Aortic smooth muscle cell (primary cell): Measurements from ENCODE around the genes LIMCH1, SHISA3 and ATP8A1.

- RRBS, result no CpG with 5 or more reads among the region's 17 CpGs
These were observed 115.0 kb downstream of the RBM47 start for GRCh38 chr4:40514411-40515227.

GRCh38 chr4:40628910-40629226 lies 796 bp downstream of the RBM47 start:
- RRBS, result no CpG with 5 or more reads among the region's 6 CpGs

DNA sequence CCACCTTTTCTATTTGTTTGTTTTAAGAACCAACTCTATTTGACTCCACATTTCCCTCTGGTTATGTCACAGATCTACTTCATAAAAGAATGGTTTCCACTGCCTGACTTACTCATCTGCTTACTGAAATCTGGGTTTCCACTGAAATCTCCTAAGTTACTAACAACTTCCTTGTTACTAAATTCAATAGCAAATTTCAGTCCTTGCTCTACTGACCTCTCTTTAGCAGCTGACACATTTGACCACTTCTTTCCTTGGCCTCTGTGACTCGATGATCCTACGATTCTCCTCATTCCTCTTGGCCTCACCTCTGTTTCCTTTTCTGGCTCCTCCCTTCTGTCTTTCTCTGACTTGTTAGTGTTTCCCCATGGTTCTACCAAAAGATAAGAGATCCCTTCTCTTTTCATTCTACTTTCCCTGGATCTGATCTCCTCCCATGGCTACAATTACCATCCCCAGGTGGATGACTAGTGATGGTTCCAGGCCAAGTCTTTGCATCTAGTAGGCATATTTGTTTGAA lies 27.8 kb upstream of the NSUN7 start:
- RRBS, result no CpG with 5 or more reads among the region's 2 CpGs

GRCh38 chr4:40722387-40723276 lies 27.1 kb upstream of the NSUN7 start:
- RRBS, result no CpG with 5 or more reads among the region's 7 CpGs

GRCh38 chr4:40734590-40734945 lies 15.2 kb upstream of the NSUN7 start:
- RRBS, result no CpG with 5 or more reads among the region's 5 CpGs

GRCh38 chr4:41267773-41268673 lies 11.3 kb downstream of the UCHL1 start:
- RRBS, result no CpG with 5 or more reads among the region's 8 CpGs

GRCh38 chr4:41327607-41328150 lies 71.0 kb downstream of the UCHL1 start:
- RRBS, result no CpG with 5 or more reads among the region's 7 CpGs

DNA sequence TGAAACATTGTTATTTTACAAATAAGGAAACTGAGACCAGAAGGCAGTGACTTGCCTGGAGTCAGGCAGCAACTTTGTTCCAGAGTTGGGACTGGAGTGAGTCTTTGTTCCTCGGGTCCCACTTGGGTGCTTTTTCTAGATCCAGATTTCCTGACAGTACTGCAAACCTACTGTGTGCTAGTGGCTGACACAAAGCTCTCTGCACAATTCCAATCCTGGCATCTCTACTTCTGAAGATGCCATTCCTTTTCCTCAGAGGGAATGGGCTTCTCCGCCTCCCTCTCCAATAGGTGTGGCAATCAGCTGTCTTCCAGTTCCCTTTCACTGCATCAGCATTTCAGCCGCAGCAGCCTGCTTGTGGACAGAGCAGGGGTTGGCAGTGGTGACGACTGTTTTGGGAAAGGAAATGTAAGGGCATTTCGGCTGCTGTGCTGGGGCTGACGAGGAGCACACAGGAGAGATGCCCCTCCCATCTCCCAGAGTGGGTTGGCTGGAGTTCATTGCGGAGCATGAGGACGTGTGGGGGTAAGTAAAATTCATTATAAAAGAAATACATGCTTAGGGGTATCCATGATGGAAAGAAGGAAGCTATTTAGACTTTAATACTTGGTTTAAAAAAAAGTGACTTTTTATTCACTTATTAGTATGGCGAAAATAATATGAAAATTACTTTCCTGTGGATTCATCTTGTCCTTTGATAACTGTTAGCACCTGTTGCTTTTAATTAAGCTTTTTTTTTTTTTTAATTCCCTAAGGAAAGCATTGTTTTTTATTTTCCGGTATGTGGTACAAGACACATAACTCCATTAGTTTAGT lies at the start of gene LIMCH1:
Gene LIMCH1, plus strand, starts transcription at position 332 of the 816 bp plus-strand sequence.
- RRBS, result no CpG with 5 or more reads among the region's 10 CpGs

- RRBS, result no CpG with 5 or more reads among the region's 7 CpGs
These were observed 31.8 kb downstream of the LIMCH1 start for GRCh38 chr4:41569525-41570358.

- RRBS, result no CpG with 5 or more reads among the region's 9 CpGs
These were observed 92.1 kb downstream of the PHOX2B start for GRCh38 chr4:41656331-41657012.

GRCh38 chr4:41824833-41825339 lies 76.4 kb upstream of the PHOX2B start:
- RRBS, result no CpG with 5 or more reads among the region's 3 CpGs

GRCh38 chr4:42396899-42397796 lies at the start of gene SHISA3:
Gene SHISA3, plus strand, starts transcription at chr4:42397488.
- RRBS, result 3% methylated on average over 31 of the region's 69 CpGs

- RRBS, result no CpG with 5 or more reads among the region's 9 CpGs
These were observed 51.5 kb downstream of the ATP8A1 start for GRCh38 chr4:42605032-42606149.

DNA sequence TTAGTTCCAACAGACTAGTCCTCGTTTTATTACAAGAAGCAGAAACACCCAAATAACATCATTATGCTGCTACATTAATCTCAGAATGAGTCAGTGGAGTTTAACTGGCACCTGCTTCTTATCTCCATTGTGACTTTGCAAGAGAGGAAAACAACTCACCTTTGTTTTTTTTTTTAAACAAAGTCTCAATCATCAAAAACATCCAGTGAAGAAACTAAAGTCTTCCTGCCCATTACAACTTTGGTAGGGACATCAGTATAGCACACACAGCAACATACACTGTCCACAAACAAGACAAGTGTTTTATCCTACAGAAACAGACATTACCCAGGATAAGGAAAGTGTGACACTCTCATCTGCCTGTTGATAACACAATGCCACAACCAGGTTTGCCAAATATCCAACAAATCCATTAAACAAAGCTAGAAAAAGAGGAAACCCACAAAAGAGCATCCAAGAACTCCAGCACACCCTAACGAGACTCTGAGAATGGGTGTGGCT lies 15.0 kb downstream of the ATP8A1 start:
- RRBS, result no CpG with 5 or more reads among the region's 2 CpGs

- RRBS, result 1% methylated on average over 27 of the region's 100 CpGs
These were observed at the start of gene ATP8A1 for GRCh38 chr4:42656758-42658029. Gene ATP8A1, minus strand, starts transcription at chr4:42657105.

DNA sequence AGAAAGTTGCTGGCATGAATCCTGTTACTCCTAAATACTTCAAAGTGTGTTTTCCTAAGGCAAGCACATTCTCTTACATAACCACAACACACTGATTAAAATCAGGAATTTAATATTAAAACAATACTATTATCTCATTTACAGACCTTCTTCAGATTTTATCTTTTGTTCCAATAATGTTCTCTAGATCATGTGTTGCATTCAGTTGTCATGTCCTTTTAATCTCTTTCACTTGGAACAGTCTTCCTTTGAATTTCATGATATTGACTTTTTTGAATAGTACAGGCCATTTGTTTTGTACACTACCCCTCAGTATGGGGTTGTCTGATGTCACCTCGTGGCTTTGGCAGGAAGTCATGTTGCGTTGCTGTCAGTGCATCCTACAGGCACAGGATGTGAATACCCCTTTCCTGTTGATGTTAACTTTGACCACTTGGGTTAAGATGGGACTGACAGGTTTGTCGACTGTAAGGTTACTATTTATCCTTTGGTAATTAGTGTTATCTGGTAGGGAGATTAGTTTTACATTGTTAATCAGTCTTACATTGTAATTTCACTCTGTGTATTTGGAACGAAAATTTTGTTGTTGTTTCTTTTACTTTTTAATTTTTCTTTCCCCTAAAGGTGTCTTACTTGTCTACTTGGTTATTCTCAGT lies 14.5 kb upstream of the ATP8A1 start:
- RRBS, result no CpG with 5 or more reads among the region's 4 CpGs

DNA sequence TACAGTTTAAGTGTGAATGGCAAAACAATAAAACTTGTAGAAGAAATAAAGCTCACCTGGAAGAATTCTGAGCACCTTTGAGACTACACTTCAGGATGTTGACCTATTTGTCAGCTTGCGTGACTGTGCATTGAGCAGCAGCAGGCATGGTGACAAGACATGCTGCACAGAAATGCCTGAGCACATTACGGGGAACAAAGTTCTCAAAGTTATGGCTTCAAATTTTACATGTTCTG lies 38.6 kb upstream of the GNPDA2 start:
- RRBS, result no CpG with 5 or more reads among the region's 2 CpGs

DNA sequence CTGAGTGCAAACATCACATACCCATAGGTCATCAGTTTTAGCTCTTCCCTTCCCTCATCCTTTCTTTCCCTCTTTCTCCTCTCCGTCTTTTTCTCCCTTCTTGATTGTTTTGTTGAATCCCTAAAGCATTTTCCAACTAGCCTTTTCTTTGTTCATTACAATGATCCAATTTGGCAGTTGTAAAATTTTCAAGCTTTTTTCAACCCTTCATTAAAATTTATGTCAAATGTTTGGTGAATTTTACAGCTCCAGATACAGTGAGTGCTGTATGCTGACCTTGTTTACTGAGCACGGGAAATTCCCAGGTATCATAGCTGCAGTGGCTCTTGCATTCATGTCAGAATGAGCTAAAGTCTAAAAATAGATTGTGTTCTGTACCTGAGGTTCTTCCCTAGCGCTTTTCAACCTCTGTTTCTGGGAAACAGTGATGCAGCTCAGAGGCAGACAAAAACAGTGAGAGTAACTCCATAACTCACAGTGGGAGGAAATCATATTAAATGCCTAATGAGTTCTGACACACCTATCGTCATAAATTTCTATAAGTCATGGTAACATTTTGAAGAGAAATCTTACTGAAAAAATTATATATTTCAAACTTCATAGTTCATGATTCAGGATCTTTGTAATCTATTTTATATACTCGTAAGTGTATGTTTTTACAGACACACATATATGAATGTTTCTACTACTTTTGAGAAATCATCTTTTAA lies 393.8 kb upstream of the GNPDA2 start:
- RRBS, result no CpG with 5 or more reads among the region's 5 CpGs

DNA sequence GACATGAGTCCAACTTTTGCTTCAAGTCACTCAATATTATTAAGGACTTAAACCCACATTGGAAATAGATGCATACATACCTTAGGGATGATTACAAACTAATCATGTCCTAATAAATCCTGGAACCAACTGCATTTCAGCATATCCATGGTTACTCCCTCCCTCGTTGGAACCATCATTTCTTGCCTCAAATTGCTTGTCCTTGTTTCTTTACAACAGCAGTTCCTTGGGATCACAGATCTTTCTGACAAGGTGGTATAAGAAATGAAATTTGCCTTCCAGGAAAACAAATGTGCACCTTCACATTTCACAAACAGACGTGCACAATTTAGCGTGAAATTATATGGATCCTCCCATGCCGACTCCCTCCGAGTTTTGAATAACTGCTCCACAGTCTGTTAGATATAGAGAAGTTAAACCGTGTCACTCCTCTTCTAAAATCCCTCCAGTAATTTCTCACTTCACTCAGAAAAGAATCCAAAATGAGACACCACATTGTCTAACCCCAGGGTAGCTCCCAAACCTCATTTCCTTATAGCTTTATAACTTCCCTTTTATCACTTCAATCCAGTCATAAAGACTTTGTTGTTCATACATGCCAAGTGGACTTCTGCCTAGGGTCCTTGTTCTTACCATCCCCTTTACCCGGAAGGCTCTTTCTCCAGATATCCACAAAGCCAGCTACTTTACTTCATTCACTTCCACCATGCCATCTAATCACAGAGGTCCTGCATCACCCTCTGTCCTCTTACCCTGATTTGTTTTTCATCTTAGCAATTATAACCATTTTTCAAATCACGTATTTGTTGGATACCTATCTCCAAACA lies 156.1 kb downstream of the GABRB1 start:
- RRBS, result no CpG with 5 or more reads among the region's 8 CpGs

DNA sequence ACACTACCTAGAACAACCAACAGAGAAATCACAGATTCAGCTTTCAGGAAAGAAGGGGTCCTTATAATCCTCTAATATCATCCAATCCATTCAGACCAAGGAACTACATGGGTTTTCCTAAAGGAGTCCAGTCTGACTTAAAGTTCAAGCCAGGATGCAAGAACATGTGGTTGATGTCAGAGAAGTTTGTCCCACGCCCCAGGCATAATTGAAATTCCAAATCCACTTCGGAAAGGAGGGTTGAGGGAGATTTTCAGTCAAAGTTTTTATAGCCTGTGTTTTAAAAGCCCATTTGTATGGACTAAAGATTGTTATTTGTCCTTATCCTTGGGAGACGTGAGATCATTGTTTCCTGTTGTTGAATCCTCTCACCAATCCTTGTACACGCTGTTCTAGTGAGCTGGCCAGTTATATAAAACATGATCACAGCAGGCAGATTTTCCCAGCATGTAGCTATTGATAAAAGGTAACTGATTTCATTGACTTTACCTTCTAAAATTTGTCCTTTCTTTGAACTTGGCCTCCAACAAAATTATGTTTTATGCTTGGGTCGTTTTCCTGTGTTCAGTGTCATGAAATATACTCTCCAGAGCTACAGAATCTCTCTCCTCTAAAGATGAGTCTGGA lies 92.7 kb downstream of the ATP10D start:
- RRBS, result no CpG with 5 or more reads among the region's 5 CpGs